Body of pancreas (tissue), 2 donors: ENCODE measurements around the genes GABRR1 and UBE2J1.

DNA sequence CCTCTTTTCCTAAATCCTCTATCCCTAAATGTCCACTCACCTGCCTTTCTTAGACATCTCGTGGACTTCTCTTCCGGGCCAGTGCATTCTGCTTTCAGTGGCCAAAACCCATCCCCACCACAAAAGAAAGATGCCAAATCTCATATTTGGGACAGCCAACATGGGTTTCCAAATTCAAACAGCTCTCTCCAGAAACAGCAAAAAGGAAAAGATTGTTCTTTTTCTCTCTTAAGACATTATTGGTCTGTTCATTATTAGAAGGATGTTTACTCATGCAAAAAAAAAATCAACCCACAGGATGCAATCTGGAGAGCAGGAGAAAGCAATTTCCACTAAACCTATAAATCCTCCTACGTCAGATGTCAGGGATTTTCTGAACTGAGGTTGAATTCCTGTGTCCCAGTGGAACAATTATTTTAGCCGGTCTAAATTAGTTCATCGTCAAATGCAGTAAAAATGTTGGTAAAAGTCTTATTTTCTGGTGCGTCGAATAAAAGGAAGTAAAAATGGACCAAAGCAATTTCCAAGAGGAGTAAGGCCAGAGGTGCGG, at the start of gene GABRR1:
Gene GABRR1 (minus strand): TSS at position 198 of the 550 bp plus-strand sequence.
- PRO-cap = no peak
- RAMPAGE, long total RNA, 2 experiments = no peak in any of the 2 experiments

GRCh38 chr6:89231107-89231422, 13.9 kb upstream of the GABRR1 start:
- PRO-cap = no peak
- RAMPAGE, long total RNA, 2 experiments = no peak in any of the 2 experiments

- PRO-cap = no peak
- RAMPAGE, long total RNA, 2 experiments = no peak in any of the 2 experiments
Observed at GRCh38 chr6:89328800-89329616, 13.9 kb upstream of the GABRR2 start.

- PRO-cap = bidirectional peak, plus-strand start at chr6:89353002, minus-strand start at chr6:89352794; unidirectional peak, minus-strand start at chr6:89353175
- RAMPAGE, long total RNA, 2 experiments = start-site peak on the minus strand in 1 of 2 experiments, at chr6:89352667-89352725 at its widest, 422 reads per replicate
Observed at GRCh38 chr6:89352488-89353543, at the start of gene UBE2J1. TSS of gene UBE2J1 (minus strand) at chr6:89352722.

DNA sequence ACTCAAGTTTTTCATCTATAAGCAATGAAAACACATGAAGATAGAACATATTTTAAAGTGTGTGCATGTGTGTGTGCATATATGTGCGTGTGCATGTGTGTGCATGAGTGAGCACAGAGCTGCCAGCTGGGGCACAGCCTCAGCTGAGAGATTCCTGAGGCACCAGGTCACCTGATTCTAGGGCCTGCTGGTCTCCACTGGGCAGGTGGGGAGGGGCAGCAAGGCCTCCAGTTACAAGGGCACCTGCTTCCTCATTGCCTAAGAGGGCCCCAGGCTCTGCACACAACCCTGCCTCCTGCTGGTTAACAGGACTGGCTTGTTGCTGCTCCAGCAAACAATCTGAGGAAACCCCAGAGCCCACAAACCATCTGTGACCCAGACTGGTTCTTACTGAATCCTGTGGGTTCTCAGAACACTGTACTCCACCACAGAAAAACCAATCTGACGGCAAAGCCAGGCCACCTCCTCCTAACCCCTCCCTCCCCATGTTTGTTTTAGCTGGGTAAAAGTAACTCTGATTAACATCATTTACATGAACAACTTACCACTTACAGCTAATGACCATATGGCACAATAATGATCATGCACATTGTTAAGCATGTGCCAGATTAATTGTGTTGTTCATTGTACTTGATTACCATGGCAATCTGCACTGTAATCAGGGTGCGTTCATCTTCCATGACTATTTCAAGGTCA, 23.0 kb upstream of the UBE2J1 start:
- PRO-cap = no peak
- RAMPAGE, long total RNA, 2 experiments = no peak in any of the 2 experiments

- PRO-cap = no peak
- RAMPAGE, long total RNA, 2 experiments = no peak in any of the 2 experiments
Observed at GRCh38 chr6:89409380-89409819, 2.7 kb downstream of the RRAGD start.

DNA sequence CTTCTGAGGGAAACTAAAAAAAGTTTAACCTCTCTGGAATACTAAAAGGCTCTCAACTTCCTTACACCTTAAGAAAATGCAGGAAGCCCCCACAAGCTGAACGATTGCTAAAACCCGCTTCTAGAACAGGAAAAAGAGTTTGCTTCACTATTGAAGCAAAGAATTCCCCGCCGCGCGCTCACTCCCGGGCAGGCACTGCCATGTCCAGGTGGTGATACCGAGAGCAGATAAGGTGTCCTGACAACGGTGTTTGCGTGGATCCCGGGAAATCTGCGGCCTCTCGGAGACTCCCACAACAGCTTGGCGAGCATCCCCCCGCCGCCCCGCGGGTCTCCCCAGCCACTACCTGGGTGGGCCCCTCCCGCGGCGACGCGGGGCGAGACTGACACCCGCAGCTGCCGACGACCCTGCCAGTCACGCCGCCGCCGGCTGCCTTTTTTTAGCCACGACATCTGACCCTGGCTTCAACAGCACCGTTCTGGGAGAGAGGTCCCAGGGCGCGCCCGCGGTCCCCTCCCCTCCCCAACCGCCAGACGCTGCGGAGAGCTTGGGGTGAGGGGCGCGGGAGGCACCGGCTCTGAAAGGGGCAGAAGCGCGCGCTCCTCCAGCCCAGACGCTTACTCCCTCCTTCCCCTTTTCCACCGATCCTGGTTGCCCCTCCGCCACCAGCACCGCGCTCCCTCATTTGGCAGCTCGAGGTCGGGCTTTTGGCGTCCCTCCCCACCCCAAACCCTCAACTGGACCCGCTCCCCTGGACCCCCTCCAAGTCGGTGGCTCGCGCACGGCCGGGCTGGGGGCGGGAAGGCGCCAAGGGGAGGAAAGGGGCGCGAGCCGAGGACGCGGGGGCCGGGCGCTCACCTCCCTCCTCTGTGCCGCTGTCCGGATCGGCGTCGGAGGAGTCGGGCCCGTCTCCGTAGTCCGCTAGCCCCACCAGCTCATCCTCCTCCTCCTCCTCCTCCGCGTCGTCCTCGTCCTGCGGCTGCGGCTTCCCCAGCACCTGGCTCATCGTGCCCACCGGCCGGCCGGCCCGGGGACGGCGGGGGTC, 763 bp downstream of the RRAGD start:
- PRO-cap = unidirectional peak, plus-strand start at position 181 of the sequence
- RAMPAGE, long total RNA, 2 experiments = no peak in any of the 2 experiments

GRCh38 chr6:89664406-89664791, 25.9 kb upstream of the LYRM2 start:
- PRO-cap = no peak
- RAMPAGE, long total RNA, 2 experiments = no peak in any of the 2 experiments

DNA sequence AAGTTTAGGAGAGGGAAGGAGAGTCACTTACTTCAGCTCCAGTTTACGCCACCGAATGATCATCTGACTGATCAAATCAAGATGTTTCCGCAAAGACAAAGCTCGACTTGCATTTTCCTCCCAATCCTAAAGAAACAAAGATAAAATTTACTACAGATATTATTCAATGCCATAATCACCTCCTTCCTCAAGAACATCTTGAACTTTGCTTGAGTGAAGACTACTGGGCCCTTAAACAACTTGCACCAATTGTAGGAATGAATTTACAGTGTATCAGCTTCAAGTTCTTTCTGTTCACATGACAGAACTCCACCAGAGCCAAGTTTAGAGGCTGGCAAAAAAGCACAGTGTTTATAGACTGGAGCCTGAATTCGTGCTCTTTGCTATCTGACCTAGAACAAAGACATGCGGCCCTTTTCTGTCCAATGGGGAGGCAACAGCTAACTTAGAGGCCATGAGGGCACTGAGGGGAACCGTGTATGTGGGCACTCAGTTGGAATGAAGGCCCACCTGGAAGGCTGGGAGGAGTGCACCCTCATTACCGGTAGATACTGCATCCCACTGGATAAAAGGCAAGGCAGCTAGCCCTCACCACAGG, 48.9 kb upstream of the LYRM2 start:
- PRO-cap = no peak
- RAMPAGE, long total RNA, 2 experiments = no peak in any of the 2 experiments

- PRO-cap = no peak
- RAMPAGE, long total RNA, 2 experiments = no peak in any of the 2 experiments
Observed at GRCh38 chr6:90072806-90073424, 178.6 kb downstream of the GJA10 start.

GRCh38 chr6:90078212-90079533, 184.4 kb downstream of the GJA10 start:
- PRO-cap = no peak
- RAMPAGE, long total RNA, 2 experiments = no peak in any of the 2 experiments

- PRO-cap = no peak
- RAMPAGE, long total RNA, 2 experiments = no peak in any of the 2 experiments
Observed at GRCh38 chr6:90080553-90081383, 186.5 kb downstream of the GJA10 start.

DNA sequence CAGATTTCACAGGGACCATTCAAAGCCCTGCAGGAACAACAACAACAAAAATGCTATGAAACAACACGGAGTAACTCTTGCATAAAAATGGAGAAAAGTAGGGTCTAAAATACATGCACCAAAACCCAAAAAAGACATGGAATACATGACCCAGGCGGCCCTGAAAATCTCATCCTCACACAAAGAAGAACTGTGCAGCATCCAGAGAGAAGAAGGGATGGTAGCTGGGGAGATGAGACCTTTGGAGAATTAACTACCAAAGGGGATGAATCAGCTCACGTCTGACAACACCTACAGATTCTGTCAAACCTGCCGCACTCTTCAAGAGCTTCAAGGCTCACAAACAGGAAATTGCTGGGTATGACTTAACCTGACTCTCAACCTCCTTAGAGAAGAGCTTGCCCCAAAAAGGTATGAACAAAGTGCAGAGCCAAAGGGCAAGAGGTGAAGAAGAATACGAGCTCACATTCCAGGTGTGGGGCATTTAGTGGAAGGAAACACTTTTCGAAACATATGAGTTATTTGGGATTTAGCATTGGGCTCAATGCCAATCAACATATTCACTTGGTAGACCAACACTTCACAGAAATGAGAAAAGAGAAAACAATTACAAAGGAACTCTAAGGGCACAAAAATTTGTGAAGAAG, 139.8 kb downstream of the BACH2 start:
- PRO-cap = no peak
- RAMPAGE, long total RNA, 2 experiments = no peak in any of the 2 experiments

GRCh38 chr6:90183414-90183973, 113.1 kb downstream of the BACH2 start:
- PRO-cap = no peak
- RAMPAGE, long total RNA, 2 experiments = no peak in any of the 2 experiments

DNA sequence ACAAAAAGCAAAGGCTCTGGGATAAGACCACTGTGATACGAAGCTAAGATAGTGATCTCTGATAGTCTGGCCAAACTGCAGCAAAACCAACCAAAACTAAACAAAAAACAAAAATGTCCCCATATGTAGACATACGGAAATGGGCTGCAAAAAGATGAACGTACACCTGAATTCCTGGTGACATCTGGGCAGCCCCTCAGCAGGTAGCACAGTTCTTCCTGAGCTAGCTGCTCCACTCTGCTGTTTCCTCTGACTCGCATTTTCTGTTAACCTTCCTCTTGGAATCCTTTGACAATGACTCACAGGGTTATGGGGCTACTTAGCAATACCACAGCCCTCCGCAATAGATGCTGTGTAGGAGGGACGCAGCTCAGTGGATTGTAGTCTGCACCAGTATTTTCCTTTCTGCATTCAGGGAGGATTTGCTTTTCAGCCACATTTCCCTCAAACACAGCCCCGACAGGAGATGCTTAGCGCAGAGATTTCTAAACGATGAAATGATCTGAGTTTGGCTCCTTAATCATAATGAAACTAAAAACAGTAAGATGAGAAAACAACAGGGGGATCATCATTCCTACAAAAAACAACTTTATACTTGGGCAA, 12.4 kb downstream of the BACH2 start:
- PRO-cap = bidirectional peak, plus-strand start at position 347 of the sequence, minus-strand start at position 251 of the sequence
- RAMPAGE, long total RNA, 2 experiments = no peak in any of the 2 experiments

DNA sequence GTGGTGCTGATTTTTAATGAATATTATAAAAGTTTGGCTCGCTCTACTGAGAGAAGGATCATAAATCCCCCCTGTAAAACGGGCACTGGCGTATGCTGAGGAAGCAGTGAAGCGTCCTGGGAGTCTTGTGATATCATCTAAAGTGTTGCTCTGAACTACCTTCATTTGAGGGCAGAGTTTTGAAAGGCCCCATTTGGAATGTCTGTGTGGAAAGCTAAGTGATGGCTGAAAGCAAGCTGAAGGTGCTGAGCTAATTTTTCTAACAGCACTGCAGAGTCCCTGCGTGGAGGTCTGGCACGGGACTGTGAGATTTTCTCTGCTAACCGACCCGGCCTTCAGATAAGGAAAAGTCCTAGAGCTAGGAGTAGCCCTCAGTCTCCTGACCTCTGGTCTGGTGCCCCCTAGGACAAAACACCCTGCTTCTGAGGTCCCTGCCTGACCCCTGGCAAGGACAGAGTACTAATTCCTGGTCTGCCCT, 1.3 kb upstream of the BACH2 start:
- PRO-cap = no peak
- RAMPAGE, long total RNA, 2 experiments = no peak in any of the 2 experiments

DNA sequence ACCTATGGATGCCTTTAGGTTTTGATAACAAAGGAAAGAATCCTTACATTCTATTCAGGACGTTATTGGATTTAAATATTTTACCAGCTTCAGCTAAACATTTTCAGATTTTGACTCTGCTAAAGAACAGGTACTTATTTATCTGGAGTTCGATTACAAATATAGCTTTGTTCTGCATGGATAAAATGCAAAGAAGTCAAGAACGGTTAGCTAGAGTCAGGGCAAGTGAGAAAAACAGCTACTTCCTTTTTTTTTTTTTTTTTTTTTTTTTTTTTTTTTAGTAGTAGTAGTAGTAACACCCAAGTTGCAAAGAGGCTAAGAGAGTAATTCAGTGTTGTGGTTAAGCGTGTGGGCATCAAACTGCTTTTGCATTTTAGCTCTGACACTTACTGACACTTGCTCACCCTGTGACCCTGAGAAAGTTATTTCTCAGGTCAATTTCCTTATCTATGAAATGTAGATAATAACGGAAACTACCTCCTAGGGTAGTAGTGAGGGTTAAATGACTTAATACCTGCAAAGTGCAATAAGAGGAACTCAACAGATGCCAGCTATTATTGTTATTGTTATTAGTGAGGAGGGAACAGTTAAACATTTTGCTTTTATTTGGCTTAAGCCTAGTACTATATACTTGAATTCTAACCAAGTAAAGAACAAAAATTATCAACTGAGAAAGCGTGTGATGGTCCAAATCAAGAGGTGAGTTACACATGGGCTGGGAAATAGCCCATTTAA, 86.6 kb upstream of the BACH2 start:
- PRO-cap = no peak
- RAMPAGE, long total RNA, 2 experiments = no peak in any of the 2 experiments

DNA sequence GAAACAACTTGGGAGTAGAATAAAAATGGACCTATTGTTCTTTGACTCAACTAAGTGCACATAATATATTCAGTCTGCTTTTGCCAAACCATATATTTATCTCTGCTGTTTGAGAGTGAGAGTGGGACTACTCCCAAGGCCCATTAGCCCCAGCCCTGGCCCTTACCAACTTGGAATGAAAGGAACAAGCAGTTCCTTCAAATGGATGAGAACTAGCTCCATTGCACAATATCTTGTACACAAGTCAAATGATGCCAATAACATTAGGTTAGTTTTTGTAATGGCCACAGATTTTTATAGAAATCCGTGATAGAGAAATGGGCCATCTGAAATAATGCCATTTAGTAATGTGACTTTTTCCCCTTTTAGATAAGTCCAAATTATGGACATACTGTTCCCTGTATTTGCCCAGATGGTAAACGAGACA, 117.0 kb downstream of the MAP3K7 start:
- PRO-cap = no peak
- RAMPAGE, long total RNA, 2 experiments = no peak in any of the 2 experiments

DNA sequence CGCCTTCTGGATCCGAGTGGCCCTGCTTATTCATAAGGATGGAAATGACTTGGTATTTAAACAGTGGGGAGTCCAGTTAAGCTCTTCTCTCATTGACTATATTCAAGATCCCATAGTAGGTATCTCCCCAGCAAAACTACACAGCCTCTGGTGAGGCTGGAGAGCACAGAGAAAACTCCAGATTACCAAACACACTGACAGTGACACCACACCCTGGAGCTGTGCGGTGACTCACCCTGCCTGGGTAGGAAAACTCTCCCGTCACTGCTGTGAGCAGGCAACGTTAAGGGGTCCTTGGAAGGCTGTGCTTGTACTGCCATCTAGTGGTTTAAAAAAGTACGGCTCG, 107.7 kb downstream of the MAP3K7 start:
- PRO-cap = no peak
- RAMPAGE, long total RNA, 2 experiments = no peak in any of the 2 experiments

GRCh38 chr6:90701242-90701700, 114.4 kb upstream of the MAP3K7 start:
- PRO-cap = no peak
- RAMPAGE, long total RNA, 2 experiments = no peak in any of the 2 experiments